ENCODE data around the gene ANKRD27.

DNA sequence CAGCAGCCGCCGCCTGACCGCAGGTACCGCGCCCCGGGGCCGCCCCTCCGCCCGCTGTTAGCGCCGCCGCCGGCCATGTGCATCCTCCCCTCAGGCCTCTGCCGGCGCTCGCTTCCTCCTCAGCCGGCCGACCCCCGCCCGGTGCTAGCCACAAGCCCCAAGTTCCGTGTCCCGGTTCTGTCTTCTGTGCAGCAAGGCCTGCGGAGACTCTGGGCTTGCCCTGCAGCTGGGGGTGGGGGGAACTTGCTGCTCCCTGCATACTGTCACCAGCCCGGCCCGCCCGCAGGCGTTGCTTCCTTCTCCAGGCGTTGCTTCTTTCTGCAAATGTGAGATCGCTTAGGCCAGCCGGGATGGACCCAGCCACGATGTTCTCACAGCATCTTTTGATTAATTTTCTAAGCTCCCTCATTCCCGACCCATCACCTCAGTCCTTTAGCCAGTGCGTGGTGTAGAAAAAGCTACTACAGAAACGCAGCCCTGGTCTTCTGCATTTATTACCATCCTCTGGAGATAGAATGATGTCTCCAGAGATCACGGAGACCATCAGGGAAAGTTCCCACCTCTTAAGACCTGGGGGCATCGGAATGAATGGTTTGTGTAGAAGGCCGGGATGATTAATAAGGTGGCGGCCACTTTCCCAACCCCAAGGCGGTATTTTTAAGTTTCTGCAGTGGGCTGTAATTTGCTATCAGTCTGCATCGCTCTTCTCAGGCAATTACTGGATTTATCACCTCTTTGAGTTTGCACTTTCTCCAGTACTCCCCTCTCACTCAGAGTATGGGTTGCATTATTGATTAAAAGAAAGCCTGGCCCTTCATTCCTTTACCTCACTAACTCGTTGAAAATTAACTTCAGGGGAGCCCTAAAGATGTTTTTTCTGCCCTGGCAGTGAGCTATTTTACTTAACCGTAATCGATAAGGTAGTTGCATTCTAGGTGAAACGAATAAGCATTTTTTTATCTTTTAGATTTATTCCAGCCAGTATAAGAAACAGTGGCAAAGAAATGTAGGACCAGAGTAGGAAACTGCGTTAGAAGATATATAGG is 674 bp downstream of the ZNF507 start:
- PRO-cap = bidirectional peak, plus-strand start at position 119 of the sequence, minus-strand start at position 100 of the sequence; bidirectional peak, plus-strand start at position 323 of the sequence, minus-strand start at position 143 of the sequence; unidirectional peak, minus-strand start at position 590 of the sequence

- PRO-cap = no peak
These were observed 17.8 kb downstream of the ZNF507 start for GRCh38 chr19:32363015-32363783.

DNA sequence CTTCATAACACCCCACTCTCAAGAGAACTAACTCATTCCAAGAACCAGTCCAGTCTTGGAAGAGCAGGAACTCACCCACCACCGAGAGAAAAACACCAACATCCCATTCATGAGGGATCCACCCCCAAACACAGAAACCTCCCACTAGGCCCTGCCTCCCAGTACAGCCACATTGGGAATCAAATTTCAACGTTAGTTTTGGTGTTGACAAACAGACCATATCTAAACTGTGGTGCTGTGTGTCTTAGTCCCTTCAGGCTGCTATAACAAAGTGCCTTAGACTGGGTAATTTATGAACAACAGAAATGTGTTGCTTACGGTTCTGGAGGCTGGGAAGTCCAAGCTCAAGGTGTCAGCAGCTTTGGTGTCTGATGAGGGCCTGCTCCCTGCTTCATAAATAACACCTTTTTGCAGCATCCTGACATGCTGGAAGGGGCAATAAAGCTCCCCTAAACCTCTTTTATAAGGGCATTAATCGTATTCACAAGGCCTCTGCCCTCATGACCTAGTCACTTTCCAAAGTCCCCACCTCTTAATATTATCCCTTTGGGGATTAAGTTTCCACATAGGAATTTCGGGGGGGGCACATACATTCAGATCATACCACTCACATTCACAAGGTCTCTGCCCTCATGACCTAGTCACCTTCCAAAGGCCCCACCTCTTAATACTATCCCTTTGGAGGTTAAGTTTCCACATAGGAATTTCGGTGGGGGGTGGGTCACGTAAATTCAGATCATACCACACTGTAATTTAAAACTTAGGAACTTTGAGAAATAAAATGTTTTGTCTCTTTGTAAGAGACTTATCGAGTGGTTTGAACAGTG is 27.4 kb downstream of the ZNF507 start:
- PRO-cap = no peak

- PRO-cap = no peak
These were observed 17.2 kb upstream of the DPY19L3 start for GRCh38 chr19:32388208-32389006.

GRCh38 chr19:32404783-32405417 is 670 bp upstream of the DPY19L3 start:
- PRO-cap = unidirectional peak, plus-strand start at chr19:32405154; bidirectional peak, plus-strand start at chr19:32405281, minus-strand start at chr19:32405259

DNA sequence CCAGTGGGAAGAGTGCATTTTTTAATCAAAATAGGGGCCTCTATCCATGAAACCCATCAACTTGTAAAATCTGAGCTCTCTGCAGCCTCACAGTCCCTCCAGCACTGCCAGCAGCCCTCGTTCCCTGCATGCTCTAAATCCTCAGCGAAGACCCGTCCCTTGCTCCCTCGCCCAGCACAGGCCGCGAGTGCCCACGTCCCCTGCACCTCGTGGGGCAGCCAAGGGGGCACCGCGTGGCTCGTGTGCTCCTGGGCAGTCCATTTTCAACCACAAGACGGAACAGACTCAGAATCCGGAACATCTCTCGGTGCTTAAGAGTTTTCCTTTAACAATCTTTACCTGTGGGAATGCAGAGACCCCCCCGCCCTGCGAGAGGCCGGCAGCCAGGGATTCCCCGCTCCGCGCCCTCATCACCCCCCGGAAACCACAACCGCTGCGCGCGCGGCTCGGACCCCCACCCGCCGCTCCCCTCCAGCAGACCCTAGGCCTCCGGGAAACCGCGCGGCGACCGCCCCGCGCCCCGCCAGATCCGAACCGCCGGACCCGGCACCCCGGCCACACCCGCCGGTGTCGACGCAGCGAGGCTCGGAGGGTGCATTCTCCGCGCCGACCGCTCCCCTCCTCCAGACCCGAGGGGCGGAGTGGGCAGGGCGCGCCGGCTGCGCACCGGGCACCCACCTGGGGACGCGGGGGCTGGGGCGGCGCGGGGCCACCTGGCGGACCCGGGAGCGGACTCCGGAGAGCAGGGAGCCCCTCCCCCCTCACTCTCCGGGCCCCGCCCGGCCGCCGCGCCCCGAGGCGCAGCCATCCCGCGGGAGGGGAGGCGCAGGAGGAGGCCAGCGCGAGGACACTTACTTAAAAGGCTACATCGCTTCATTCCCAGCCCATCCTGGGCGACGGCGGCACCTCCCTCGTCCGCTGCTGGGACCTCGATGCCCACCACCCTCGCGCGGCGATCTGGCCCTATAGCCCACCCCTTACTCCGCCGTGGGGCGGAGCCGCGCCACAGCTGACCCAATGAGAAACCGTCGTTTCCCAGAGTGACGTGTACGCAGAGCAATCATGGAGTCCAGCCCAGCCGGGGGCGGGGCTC is at the start of gene ANKRD27:
TSS of gene ANKRD27 (minus strand) at position 965 of the 1,093 bp plus-strand sequence.
- PRO-cap = bidirectional peak, plus-strand start outside the sequence, minus-strand start at position 934 of the sequence

DNA sequence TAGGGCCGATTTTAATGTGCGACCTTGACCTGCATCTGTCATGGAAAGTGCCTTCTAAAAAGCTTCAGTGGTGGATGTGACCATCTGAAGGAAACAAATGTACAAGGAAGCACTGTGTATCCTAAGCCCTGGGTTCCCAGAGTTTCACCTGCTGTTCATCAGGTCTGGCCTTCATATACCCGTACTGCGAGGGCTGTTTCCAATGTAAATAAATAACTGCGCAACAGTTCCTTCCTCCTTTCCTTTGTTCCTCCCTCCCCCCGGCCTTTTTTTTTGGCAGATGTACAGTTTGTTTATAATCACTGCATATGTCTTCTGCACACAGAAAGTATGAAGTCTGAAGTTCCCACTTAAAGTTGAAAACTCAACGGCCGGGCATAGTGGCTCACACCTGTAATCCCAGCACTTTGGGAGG is 5.2 kb downstream of the FAAP24 start:
- PRO-cap = no peak

DNA sequence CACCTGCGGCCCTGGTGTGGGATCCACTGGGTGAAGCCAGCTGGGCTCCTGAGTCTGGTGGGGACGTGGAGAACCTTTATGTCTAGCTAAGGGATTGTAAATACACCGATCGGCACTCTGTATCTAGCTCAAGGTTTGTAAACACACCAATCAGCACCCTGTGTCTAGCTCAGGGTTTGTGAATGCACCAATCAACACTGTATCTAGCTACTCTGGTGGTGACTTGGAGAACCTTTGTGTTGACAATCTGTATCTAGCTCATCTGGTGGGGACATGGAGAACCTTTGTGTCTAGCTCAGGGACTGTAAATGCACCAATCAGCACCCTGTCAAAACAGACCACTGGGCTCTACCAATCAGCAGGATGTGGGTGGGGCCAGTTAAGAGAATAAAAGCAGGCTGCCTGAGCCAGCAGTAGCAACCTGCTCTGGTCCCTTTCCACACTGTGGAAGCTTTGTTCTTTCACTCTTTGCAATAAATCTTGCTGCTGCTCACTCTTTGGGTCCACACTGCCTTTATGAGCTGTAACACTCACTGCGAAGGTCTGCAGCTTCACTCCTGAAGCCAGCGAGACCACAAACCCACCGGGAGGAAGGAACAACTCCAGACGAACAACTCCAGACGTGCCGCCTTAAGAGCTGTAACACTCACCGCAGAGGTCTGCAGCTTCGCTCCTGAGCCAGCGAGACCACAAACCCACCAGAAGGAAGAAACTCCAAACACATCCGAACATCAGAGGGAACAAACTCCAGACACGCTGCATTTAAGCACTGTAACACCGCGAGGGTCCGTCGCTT is 27.5 kb downstream of the RHPN2 start:
- PRO-cap = unidirectional peak, plus-strand start at position 416 of the sequence

- PRO-cap = no peak
These were observed 10.0 kb downstream of the RHPN2 start for GRCh38 chr19:33054443-33055237.

- PRO-cap = no peak
These were observed 1.2 kb downstream of the RHPN2 start for GRCh38 chr19:33063232-33064183.

- PRO-cap = no peak
These were observed 9.0 kb downstream of the CEBPA start for GRCh38 chr19:33293329-33293678.

DNA sequence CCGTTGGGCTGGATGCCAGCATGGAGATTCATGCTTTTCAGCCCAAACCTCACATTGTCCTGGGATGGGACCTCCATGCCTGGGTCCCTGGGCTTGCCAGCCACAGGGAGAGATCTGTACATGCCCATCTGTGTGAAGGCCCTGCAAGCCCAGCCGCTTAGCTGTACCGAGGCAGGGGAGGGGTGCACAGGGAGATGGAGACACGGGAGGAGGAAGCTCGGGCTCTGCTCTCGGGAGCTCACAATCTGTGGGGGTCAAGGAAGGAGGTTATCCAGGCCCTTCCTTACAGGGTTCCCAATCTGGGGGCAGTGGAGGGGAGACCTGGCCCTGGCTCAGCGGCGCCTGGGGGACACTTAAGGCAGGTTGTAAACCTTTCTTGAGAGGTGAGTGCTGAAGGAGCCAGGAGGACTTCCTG is 77.3 kb downstream of the CHST8 start:
- PRO-cap = no peak

GRCh38 chr19:34134224-34135120 is 37.8 kb upstream of the LSM14A start:
- PRO-cap = bidirectional peak, plus-strand start at chr19:34134612, minus-strand start at chr19:34134419; bidirectional peak, plus-strand start at chr19:34134889, minus-strand start at chr19:34134810

GRCh38 chr19:34219283-34219969 is 34.9 kb upstream of the GARRE1 start:
- PRO-cap = no peak

DNA sequence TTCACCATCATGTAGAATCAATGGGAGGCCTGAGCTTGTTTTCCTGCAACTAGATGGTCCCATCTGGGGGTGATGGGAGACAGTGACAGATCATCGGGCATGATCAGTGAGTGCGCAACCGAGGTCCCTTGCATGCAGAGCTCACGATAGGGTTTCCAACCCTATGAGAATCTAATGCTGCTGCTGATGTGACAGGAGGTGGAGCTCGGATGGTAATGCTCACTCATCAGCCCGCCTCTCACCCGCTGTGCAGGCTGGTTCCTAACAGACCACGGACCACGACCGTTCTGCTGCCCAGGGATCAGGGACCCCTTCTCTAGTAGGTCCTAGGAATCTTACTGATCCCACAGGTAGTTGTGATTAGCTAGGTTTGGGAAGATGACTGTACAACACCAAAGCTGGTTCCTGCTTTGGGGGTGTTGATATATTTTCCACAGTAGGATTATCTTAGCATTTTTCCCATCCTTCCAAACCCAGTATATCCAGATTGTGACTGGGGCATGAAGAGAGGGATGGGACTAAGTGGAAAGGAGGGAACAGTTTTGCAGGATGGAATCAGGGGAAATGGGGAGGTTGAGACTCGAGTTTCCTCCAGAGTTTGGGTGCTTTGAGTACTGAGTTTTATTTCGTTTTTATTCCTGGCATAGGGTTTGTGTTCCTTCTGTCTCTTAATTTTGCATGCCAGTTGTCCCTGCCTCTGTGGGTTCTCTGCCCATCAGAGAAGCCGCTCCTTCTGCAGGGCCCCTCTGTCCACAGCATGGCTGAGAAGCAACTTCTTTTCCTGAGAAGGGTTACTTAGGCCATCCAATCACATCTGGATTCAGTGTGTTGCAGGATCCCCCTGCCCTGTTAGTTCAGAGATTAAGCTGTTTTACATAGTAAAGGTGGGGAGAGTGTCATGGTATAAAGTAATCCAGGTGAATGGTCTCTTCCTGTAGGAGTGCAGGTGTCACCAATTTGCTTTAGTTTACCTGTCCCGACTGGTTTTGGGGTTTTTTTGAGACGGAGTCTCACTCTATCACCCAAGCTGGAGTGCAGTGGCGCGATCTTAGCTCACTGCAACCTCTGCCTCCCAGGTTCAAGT is 23.2 kb upstream of the GARRE1 start:
- PRO-cap = no peak

DNA sequence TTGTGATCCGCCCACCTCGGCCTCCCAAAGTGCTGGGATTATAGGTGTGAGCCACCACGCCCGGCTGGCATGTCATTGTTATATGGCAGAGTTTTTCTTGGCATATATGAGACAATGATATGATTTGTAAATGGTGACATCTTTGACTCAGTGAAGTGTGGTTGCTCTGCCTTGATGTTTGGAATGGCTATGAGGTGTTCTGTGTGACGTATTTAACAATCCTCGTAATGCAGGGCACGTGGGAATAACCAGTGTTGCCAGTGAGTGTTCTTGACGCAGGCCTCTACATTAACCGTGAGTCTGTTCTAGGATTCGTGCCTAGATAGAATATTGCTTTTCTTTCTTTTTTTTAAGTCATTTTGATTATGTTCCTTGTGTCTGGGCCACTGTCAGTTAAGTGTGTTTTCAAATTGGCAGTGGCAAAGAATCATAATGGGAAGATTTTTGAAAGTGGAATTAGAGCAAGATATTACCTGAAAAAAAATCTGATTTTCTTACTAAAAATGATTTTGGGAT is 10.3 kb downstream of the GARRE1 start:
- PRO-cap = no peak

DNA sequence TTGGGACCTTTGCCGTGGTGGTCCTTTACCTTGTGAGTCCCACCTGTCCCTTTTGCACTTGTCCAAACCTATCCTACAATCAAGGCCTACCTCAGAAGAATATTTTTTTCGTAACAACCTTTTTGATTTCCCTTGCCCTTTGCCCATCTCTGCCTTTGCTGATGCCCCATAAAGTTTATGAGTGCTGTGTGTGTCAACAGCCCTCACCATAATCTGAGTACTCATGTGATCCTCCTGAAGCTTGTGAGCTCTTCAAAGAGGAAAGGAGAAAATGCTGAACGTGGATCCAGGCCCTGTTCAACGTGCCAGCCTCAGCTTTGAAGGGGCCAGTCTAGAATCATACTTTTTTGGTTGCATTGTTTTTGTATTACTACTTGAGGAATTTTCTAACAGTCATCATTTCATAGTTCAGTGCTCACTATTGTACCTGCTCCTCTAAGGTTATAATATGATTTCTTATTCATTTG is 44.8 kb downstream of the GARRE1 start:
- PRO-cap = no peak

DNA sequence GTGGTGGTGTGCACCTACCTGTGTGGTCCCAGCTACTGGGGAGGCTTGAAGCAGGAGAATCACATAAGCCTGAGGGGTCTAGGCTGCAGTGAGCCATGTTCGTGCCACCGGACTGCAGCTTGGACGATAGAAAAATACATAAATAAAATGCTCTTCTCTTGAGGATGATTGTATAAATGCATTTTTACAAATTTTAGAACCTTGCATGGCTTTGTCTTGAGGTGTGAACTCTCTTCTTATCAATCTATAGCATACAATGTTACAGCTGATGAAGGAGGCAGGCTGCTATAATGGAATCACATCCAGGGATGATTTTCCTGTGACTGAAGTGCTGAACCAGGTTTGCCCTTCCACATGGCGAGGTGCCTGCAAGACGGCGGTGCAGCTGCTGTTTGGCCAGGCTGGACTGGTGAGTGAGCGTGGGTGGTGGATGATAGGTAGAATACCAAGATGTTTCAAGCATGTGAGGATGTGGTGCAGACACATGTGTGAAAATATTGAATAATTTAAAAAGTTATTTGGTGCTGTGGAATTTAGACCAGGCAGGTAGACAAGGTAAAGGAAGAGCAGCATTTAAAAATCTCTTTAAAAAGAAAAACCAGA is 35.0 kb upstream of the GPI start:
- PRO-cap = no peak

GRCh38 chr19:34392861-34393540 is 11.2 kb upstream of the PDCD2L start:
- PRO-cap = no peak

DNA sequence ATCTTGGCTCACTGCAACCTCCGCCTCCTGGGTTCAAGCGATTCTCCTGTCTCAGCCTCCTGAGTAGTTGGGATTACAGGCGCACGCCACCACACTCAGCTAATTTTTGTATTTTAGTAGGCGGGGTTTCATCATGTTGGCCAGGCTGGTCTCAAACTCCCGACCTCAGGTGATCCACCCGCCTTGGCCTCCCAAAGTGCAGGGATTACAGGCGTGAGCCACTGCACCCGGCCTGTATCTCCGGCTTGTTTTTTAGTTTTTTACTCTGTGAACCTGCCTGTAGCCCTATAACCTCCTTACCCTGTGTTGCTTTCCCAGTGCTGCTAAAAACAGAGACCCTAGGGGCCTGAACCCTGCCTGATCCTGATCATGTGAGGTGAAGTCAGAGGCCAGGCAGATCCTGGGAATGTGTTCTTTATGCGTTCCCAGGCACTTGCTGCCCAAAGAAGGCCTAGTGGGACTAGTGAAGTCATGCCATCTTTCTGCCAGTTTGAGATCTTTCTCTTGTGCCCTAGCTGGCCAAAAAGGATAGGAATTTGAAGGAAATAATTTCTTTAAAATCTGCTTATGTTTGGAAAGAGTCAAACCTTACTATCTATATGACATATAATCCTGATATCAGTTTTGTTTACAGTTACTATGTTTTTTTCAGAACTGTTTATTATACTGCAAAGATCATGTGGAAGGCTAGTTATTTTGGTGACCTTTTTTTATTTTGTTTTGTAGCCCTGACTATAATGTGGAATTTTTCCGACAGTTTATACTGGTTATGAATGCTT is 4.6 kb downstream of the UBA2 start:
- PRO-cap = no peak